BJ (cell line): ENCODE measurements around a stretch of chr14.

DNA sequence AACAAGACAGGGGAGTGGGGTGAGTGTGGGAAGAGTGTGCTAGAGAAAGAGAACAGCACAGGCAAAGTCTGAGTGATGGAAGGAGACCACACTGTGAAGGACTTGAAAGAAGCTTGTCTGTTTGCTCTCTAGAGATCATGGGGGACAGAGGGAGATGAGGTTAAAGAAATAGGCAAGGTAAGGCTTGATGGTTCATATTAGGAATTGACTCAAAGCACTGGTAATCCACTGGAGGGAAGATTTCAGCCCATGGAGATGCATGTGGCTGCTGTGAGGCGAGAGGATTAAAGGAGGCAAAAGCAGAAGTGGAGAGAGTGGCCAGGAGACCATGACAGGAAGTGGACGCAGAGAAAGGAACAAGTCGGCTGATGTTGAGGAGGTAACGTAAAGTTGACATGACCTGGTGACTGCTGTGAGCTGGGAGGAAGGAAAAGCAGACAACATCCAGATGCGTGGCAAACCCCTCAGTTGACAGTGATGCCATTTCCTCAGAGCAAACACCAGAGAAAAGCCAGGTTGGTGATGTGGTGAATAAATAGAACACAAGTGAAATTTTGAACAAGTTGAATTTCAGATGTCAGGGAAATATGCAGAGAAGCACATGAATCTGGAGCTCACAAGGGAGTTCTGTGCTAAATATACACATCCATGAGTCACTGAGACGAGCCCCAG is 61.2 kb upstream of the GZMB start:
- CAGE, long polyA plus RNA: no peak
- RRBS: no CpG with 5 or more reads among the region's 6 CpGs

- CAGE, long polyA plus RNA: no peak
- RRBS: no CpG with 5 or more reads among the region's 15 CpGs
Measured at GRCh38 chr14:24818863-24819742, 185.1 kb upstream of the GZMB start.

- CAGE, long polyA plus RNA: no peak
- RRBS: no CpG with 5 or more reads among the region's 3 CpGs
Measured at GRCh38 chr14:25021367-25022162, 28.4 kb downstream of the STXBP6 start.

GRCh38 chr14:25035100-25035764 is 14.7 kb downstream of the STXBP6 start:
- CAGE, long polyA plus RNA: no peak
- RRBS: no CpG with 5 or more reads among the region's 5 CpGs

GRCh38 chr14:25102765-25103251 is 52.9 kb upstream of the STXBP6 start:
- CAGE, long polyA plus RNA: no peak
- RRBS: no CpG with 5 or more reads among the region's 2 CpGs

DNA sequence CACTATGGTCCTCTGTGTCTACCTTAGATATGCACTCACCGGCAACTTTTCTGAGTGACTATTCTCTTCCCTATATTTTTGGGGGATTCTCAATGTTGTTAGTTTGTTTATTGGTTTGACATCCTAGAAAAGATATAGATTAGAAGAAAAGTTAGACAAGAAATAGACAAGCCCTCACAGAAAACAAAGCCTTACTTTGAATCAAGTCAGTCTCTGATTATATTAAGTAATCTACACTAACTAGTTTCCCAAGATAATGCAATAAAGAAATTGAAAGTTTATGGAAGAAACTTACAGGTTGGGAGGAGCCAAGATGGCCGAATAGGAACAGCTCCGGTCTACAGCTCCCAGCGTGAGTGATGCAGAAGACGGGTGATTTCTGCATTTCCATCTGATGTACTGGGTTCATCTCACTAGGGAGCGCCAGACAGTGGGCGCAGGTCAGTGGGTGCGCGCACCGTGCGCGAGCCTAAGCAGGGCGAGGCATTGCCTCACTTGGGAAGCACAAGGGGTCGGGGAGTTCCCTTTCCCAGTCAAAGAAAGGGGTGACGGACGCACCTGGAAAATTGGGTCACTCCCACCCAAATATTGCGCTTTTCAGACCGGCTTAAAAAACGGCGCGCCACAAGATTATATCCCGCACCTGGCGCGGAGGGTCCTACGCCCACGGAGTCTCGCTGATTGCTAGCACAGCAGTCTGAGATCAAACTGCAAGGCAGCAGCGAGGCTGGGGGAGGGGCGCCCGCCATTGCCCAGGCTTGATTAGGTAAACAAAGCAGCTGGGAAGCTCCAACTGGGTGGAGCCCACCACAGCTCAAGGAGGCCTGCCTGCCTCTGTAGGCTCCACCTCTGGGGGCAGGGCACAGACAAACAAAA is 578.2 kb upstream of the FOXG1 start:
- CAGE, long polyA plus RNA: no peak
- RRBS: no CpG with 5 or more reads among the region's 30 CpGs

DNA sequence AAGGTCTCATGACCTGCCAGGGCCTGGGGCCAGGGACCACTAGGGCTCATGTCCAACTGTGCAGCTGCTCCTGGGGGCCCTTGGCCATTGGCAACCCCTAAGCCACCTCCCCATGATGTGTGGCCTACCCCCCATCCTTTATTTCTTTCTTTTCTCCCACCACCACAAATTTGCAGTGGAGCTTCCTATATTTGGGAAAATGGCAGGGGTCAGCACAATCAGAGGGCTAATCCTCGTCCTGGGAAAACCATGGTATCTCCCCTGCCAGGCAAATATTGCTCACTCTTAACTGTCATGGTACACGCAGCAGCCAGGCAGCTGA is 365.2 kb upstream of the FOXG1 start:
- CAGE, long polyA plus RNA: no peak
- RRBS: no CpG with 5 or more reads among the region's 2 CpGs

DNA sequence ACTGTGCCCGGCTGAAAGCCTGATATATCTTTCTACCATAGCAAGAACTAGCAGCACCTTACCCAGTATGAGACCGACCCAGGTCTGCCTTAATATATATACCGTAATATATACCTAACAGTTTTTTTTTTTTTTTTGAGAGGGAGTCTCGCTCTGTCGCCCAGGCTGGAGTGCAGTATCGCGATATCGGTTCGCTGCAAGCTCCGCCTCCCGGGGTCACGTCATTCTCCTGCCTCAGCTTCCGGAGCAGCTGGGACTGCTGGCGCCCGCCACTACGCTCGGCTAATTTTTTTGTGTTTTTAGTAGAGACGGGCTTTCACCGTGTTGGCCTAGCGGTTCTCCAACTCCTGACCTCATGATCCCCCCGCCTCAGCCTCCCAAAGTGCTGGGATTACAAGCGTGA is 63.4 kb downstream of the FOXG1 start:
- CAGE, long polyA plus RNA: no peak
- RRBS: no CpG with 5 or more reads among the region's 22 CpGs

DNA sequence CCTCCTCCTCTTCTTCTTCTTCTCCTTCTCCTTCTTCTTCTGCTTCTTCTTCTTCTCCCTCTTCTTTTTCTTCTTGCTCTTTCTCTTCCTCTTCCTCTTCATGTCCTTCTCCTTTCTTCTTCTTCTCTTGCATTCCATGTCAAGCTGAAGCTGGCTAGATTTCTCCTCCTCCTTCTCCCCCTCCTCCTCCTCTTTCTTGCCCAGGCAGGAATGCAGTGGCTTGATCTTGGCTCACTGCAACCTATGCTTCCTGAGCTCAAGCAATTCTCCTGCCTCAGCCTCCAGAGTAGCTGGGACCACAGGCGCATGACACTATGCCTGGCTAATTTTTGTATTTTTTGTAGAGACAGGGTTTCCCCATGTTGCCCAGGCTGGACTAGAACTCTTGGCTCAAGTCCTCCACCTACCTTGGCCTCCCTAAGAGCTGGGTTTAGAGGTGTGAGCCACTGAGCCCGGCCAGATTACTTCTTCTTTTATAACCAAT is 297.6 kb downstream of the PRKD1 start:
- CAGE, long polyA plus RNA: no peak
- RRBS: no CpG with 5 or more reads among the region's 2 CpGs

DNA sequence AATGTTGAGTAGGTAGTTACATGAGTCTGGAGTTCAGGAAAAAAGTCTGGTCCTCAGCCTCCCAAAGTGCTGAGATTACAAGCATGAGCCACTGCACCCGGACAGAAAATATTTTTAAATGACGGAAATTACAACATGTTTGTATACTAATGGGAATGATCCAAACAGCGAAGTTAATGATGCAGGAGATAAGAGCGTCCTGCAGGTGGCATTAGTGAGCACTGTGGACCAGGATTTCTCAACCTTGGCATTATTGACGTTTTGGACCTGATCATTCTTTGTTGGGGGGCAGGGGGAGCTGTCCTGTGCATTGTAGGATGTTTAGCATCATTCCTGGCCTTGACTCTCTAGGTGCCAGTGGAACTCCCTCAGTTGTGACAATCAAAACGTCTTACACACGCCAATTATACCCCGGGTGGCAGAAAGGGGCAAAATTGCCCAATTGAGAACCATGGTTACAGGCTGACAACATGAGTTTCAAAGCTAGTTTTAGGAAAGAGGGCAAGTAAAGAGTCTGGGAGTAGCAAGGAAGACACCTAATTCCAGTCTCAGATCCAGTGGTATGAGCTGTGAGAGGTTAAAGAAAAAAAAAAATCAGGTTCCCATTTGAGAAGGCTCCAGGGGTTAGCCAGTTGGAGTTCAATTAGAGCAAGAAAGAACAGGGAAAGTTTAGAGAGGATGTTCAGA is 34.2 kb downstream of the SCFD1 start:
- CAGE, long polyA plus RNA: no peak
- RRBS: no CpG with 5 or more reads among the region's 8 CpGs

DNA sequence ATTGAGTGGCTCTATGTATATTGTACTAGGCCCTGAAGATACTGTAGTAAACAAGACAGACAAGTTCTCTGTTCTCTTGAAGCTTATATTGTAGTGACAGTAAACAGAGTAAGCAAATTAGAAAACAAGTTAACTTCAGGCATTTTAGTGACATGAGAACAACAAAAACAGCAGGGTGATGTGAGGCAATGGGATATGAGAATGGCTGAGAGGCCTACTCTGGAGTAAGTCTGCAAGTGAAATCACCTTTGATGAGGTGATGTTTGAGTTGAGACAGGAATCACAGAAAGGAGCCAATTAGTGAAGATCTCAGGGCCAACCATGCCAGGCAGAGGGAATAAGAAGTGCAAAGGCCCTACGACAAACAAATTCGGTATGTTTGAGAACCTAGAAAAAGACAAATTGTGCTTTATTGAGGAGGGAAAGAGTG is 54.2 kb downstream of the SCFD1 start:
- CAGE, long polyA plus RNA: no peak
- RRBS: no CpG with 5 or more reads among the region's 2 CpGs

- CAGE, long polyA plus RNA: no peak
- RRBS: no CpG with 5 or more reads among the region's 3 CpGs
Measured at GRCh38 chr14:31090610-31091332, 64.6 kb upstream of the STRN3 start.

DNA sequence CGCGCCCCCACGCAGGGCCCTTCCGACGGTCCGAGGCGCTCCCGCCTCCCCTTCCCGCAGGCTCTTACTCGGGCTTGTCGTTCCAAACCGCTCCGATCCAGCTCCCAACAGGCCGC is 412 bp downstream of the HECTD1 start:
- CAGE, long polyA plus RNA: no peak
- RRBS: 0% methylated on average over 5 of the region's 14 CpGs

GRCh38 chr14:31854621-31854836 is 222.6 kb upstream of the ARHGAP5 start:
- CAGE, long polyA plus RNA: no peak
- RRBS: no CpG with 5 or more reads among the region's 1 CpG

- CAGE, long polyA plus RNA: no peak
- RRBS: no CpG with 5 or more reads among the region's 6 CpGs
Measured at GRCh38 chr14:31945789-31946145, 131.3 kb upstream of the ARHGAP5 start.

DNA sequence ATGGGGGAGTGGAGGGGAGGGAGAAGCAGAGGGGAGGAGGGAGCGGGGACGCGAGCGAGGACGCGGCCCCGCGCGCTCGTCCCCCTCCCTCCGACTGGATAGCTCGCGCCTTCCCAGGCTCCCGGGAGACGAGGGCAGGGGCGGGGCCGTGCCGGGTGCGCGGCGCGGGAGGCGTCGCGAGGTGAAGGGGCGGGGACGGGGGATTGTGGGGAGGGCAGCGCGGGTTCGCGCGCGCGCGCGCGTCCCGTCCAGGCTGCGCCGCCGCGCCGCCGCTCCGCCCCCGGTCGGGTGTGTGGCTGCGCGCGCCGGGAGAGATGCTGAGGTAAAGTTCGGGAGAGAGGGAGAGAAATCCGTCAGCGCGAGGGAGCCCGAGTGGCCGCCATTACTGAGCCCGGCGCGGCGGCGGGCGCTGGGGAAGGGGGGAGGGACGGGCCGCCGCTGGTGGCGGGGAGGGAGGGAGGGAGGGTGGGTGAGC is 335 bp upstream of the ARHGAP5 start:
- CAGE, long polyA plus RNA: start-site peak on the plus strand centred at position 293 of the sequence, 49 bp wide, 986 and 321 reads in 2 replicates
- RRBS: under 1% methylated on average over 6 of the region's 67 CpGs

DNA sequence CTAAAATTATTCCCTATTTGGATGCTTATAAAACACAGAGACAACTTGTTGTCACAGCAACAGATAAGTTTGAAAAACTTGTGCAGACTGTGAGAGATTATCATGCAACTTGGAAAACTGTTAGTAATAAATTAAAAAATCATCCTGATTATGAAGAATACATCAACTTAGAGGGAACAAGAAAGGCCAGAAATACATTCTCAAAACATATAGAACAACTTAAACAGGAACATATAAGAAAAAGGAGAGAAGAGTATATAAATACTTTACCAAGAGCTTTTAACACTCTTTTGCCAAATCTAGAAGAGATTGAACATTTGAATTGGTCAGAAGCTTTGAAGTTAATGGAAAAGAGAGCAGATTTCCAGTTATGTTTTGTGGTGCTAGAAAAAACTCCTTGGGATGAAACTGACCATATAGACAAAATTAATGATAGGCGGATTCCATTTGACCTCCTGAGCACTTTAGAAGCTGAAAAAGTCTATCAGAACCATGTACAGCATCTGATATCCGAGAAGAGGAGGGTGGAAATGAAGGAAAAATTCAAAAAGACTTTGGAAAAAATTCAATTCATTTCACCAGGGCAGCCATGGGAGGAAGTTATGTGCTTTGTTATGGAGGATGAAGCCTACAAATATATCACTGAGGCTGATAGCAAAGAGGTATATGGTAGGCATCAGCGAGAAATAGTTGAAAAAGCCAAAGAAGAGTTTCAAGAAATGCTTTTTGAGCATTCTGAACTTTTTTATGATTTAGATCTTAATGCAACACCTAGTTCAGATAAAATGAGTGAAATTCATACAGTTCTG is 14.5 kb downstream of the ARHGAP5 start:
- CAGE, long polyA plus RNA: no peak
- RRBS: no CpG with 5 or more reads among the region's 3 CpGs

- CAGE, long polyA plus RNA: no peak
- RRBS: no CpG with 5 or more reads among the region's 10 CpGs
Measured at GRCh38 chr14:32092495-32093331, 15.6 kb downstream of the ARHGAP5 start.

GRCh38 chr14:32202475-32202795 is 125.3 kb downstream of the ARHGAP5 start:
- CAGE, long polyA plus RNA: no peak
- RRBS: no CpG with 5 or more reads among the region's 6 CpGs

GRCh38 chr14:32472381-32473217 is 143.5 kb downstream of the AKAP6 start:
- CAGE, long polyA plus RNA: no peak
- RRBS: no CpG with 5 or more reads among the region's 5 CpGs